SP-49 (cell line): ENCODE measurements around a stretch of chr13.

GRCh38 chr13:51643181-51643756 lies 59.0 kb downstream of the WDFY2 start:
- PRO-cap, result no peak

DNA sequence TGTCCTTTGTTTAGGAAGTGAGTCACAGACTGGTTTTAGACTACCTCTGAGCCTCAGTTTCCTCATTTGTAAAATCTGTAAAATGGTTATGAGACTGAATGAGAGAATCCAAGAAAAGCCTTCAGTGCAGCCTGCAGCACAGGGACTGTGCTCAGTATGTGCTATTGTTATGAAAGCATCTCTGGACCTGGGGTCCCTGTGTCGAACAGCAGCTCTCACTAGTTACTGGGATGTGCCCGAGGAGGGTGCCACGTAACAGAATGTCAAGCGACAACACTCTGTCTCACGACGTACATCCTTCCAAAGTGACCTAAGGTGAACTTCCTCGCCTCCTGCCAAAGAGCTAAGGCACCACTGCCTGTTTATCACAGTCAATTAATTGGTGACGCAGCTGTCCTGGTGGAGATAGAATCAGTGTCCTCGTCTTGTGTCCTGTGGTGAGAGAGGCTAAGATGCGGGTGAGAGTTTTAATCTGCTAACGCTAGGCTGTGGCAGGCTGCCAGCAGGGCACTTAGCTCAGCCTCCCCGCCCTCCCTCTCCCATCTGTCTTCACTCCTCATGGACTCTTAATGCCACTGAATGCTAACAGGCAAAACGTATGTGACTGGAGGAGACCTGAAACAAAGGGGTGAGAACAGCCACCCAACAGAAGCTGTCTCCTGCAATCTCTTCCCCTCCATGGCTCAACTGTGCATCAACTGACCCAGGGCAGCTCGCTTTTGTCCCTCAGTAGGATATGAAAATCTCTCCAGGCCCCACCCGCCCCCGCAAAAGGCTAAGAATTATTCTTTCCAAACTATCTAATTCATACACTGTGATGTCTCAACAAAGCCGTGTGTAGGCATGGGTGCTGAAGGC lies 17.9 kb downstream of the DHRS12 start:
- PRO-cap, result no peak

GRCh38 chr13:51786701-51787452 lies 17.1 kb downstream of the DHRS12 start:
- PRO-cap, result no peak

GRCh38 chr13:51942102-51942653 lies 69.1 kb downstream of the ATP7B start:
- PRO-cap, result no peak

DNA sequence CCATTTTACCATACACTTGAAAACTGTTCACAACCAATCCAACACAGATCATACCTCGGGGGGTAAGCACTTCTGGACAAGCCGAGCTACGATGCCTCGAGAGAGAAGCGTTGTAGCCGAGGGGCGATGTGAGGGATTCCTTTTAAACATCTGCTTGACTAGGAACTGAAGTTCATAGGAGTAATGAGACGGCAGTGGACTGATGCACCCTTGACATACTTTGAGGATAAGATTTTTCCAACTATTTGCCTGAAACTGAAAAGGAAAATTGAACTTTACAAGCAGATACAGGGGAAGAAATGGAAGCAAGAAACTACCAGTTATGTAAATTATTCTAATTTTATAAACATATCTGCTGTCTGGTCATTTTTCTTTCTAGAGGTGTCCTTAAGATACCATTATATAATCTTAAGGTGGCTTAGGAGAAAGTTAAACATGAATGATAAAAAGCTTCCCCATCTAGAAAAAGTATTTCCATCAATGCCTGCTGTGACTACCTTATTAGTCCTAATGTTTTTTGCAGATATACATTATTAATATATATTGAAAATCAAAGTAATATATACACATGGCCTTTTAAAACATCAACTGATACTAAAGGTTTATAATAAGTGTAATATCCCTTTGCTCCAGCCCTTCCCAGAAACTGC lies 14.6 kb downstream of the NEK3 start:
- PRO-cap, result no peak

GRCh38 chr13:52845938-52846865 lies 2.2 kb downstream of the PCDH8 start:
- PRO-cap, result no peak

- PRO-cap, result no peak
These were observed 484.5 kb downstream of the OLFM4 start for GRCh38 chr13:53513153-53513432.

GRCh38 chr13:57600429-57600628 lies 31.2 kb upstream of the PCDH17 start:
- PRO-cap, result no peak

DNA sequence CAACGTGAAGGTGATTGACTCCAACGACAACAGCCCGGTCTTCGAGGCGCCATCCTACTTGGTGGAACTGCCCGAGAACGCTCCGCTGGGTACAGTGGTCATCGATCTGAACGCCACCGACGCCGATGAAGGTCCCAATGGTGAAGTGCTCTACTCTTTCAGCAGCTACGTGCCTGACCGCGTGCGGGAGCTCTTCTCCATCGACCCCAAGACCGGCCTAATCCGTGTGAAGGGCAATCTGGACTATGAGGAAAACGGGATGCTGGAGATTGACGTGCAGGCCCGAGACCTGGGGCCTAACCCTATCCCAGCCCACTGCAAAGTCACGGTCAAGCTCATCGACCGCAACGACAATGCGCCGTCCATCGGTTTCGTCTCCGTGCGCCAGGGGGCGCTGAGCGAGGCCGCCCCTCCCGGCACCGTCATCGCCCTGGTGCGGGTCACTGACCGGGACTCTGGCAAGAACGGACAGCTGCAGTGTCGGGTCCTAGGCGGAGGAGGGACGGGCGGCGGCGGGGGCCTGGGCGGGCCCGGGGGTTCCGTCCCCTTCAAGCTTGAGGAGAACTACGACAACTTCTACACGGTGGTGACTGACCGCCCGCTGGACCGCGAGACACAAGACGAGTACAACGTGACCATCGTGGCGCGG lies 1.8 kb downstream of the PCDH17 start:
- PRO-cap, result no peak

GRCh38 chr13:59397836-59398619 lies 765.7 kb downstream of the DIAPH3 start:
- PRO-cap, result no peak

DNA sequence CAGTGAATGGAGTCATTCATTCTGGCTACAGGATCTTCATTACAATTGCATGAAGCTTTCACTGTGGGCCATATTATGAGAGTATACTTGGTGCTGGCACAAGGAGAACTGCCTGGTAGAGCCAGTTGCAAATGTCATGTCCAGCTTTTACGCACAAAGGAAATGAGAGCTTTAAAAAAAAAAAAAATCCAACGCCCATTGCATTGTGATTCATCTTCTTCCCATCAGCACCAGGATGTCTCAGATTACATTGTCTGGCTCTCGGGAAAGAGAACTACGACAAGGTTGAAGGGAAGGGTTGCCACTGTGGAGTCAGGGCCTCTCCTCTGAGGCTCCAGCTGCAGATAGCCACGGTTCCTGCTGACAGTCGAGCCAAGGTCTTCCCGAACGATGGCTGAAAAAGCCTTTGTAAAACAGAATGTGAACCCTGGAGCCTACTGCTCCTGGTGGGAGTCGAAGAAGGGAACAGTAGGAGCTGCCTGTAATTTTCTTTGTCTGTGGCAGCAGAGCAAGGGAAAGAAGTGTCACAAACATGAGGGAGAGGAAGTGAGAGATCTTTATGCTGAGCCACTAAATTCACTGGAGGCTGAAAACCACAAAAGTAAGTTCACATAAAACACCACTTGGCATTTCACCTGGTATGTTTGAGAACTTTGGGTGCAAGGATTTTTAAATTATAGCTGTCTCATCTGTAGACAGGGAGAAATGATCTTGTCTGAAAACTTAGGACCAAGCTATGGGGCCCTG lies 704.7 kb downstream of the DIAPH3 start:
- PRO-cap, result no peak

- PRO-cap, result no peak
These were observed 525.2 kb downstream of the DIAPH3 start for GRCh38 chr13:59638431-59638932.

- PRO-cap, result no peak
These were observed 497.2 kb downstream of the DIAPH3 start for GRCh38 chr13:59666367-59667027.

- PRO-cap, result no peak
These were observed 5.3 kb downstream of the DIAPH3 start for GRCh38 chr13:60158127-60159086.

GRCh38 chr13:60397675-60398328 lies 782 bp downstream of the TDRD3 start:
- PRO-cap, result unidirectional peak, plus-strand start at chr13:60397863

DNA sequence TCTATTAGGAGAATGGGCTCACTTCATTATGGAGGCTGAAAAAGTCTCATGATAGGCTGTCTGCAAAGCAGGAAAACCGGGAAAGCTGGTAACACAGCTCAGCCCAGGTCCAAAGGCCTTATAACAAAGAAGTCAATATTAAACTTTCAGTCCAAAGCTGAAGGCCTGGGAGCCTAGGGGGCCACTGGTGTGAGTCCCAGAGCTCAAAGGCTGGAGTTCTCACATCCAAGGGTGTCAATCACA lies 249.0 kb upstream of the PCDH20 start:
- PRO-cap, result no peak

DNA sequence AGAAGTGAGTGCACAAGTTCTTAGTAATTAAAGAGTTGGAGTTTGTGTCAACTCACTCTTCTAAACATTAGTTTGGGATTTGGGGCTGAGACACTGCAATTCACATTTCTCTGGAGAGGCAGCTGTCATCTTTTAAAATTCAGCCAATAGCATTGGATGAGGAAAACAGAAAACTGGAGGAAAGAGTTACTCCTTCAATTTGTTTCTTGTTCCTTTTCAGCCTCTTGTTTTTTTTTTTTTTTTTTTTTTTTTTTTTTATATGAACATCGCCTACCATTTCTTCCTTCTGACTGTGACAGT lies 881.7 kb upstream of the ENSG00000237378 start:
- PRO-cap, result no peak

- PRO-cap, result no peak
These were observed 994.6 kb upstream of the ENSG00000285566 start for GRCh38 chr13:64827548-64827747.

DNA sequence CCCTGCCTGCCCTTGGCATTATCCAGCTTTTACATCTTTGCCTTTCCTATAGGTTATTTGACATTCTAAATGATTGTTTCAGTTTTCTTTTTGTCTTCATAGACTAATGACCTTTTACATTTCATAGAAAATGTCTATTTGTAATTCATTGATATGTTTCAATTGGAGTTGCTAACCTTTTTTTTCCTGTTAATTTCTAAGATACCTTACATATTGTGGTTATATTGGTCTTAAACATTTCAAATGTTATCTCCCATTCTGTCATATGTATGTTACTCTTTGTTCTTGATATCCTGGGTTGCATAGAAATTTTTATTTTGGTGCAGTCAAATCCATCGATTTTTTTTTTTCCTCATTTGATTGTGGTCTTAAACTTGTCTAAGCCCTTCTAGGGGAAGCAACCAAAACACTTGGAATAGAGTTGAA lies 13.6 kb downstream of the BORA start:
- PRO-cap, result no peak

DNA sequence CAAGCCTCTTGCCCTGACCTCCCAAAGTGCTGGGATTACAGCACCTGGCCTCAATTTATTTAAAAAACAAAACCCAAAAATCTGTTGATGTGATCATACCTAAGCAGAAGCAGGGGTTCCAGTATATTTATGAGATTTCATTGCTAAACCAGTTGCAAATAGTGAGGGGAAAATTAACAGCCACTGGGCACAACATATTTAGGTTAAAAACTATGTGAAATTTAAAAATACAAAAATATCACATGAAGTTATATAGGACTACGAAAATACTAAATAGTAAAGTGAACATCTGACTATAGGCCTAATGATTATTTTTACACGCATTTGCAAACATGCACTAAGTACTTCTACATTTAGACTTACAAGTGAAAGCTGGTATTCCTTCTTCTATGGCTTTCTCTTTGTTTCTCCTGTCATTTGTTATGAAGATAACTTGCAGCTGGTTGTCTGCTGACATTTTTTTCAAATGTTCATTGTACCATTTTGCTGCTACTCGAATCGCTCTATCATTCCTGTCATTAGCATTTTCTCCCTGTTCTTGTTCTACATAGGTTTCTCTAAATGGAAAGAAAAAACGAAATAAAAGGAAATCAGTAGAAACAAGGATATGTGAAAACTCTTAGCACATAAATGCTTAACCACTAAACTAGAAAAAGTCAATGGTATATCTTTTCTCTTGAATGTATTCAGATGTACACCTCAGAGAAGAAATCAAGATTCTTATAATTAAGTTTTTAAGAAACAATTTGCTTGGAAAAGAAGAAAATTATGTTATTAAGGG lies 3.7 kb downstream of the DIS3 start:
- PRO-cap, result no peak